Gastroesophageal sphincter (tissue), 4 donors: ENCODE measurements around the genes PPP1R14B, PRDX5 and CCDC88B.

- PRO-cap, result no peak
- RAMPAGE, long total RNA, 4 experiments, result no peak in any of the 4 experiments
These were observed 4.6 kb downstream of the SPINDOC start for GRCh38 chr11:63817776-63818359.

DNA sequence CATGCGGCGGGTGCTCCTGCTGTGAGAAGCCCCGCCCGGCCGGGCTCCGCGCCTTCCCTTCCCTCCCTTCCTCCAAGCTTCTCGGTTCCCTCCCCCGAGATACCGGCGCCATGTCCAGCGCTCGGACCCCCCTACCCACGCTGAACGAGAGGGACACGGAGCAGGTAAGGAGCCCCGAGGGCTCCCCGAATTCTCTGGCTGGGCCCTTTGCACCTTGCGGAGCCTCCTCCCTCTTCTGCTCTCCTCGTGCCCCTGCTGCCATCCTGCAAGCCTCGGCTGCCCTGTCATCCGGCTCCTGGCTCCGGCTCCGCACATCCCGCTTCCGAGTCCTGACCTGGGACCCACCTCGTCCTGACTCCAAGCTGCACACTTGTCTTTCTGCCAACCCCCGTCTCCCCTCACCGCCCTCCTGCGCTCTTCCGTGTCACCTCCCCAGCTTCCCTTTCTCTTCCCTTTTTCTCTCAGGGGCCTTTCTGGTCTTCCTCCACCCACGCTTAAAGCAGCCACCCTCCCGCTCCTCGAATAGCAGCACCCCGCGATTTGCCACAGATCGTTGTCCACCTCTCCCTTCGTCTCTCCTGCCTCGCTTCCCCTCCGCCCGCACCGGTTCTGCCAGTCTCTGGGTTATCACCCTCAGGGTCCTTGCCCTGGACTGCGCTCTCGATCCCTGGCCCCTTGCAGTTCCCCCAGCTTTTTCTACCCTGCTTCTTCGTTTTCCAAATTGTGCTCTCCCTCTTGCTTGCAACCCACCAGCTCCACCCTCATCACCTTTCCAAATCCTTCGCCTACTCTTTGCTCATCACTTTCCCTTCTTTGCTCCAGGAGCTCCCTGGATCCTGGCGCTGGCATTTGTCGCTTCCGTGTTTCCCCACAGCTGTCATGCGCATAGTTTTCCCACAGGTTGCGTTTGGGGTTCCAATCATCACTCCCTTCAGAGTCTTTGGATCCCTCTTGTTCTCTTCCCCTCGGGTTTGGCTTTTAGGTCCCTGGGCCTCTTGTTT, 787 bp downstream of the MARK2 start:
- PRO-cap, result no peak
- RAMPAGE, long total RNA, 4 experiments, result no peak in any of the 4 experiments

- PRO-cap, result no peak
- RAMPAGE, long total RNA, 4 experiments, result no peak in any of the 4 experiments
These were observed 49.6 kb downstream of the FLRT1 start for GRCh38 chr11:64085222-64085855.

GRCh38 chr11:64115161-64115769, 50.6 kb downstream of the MACROD1 start:
- PRO-cap, result no peak
- RAMPAGE, long total RNA, 4 experiments, result no peak in any of the 4 experiments

DNA sequence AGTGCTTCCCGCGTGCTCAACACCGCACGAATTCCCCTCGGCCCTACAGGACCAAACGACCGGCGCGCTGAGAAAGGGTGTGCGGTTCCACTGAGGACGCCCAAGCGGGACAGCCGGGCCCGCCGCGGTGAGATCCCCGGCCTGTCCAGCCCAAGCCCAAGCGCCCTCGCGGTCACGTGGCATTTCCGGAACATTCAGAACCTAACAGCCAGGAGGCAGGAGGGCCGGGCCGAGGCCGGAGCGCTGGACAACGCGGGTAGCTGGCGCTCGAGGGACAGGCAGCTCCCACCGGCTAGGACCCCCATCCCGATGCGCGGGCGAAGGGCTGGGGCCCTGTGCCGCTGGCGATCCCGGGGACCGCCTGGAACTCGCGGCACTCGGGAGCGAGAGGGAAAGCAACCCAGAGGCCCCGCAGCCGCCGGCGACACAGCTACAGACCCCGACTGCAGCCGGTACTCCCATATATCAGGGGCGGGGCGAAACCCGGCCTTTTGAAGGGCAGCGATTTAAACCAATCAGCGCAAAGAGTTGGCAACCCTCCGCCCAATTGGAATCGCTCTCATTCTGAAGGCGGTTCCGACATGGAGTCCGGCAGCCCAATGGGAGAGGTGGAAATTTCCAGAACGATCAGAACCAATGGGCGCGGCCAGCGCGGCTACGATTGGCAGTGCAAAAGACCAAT, 586 bp upstream of the STIP1 start:
- PRO-cap, result bidirectional peak, plus-strand start at position 246 of the sequence, minus-strand start at position 178 of the sequence; unidirectional peak, minus-strand start at position 428 of the sequence
- RAMPAGE, long total RNA, 4 experiments, result start-site peak on the minus strand in 4 of 4 experiments, centred at positions 434 to 456 of the sequence, 11 to 25 reads per replicate

GRCh38 chr11:64244061-64244984, 2.4 kb downstream of the PPP1R14B start:
- PRO-cap, result no peak
- RAMPAGE, long total RNA, 4 experiments, result no peak in any of the 4 experiments

DNA sequence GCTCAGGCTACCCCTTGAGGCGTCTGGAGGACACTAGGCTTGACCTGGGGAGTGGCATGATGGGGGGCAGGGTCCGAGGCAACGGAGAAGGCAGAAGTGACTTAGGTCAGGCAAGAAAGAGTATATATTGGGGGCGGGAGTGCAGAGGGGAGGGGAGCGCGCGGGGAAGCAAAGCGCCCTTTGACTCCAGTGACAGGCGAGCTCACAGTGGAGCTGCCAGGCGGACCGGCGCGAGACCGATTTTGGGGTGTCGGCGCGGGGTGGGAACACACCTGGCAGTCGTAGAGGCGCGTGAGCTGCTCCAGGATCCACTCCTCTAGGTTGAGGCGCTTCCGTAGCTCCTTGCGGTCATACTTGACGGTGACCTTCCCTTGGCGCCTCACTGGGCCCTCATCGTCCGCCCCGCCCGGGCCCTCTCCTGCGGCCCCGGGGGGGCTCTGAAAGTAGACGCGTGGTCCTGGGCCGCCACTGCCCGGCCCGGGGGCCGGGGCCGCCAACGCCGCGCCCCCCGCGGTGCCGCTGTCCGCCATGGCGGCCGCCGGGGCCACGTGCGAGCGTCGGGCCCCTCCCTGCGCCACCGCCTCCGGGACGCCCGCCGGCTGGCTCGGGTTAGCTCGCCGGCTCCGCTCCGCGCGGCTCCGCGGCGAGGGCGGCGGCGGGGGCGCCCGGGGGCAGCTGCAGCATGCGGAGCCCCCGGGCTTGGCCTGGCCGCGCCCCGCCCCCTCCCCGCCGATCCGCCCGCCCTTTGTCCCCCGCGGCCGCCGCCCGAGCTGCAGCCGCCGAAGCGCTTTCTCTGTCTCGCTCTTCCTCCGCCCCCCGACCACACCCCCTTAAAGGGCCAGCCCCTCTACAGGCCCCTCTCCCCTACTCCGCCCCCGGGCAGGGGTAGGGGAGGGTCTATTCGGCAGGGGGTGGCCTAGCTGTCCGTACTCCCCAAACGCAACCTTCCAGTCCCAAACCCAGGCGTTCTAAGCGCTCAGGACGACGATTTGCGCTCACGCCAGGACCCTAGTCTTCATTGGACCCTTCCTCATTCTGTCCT, at the start of gene PPP1R14B:
TSS of gene PPP1R14B (minus strand) at position 800 of the 1,042 bp plus-strand sequence.
- PRO-cap, result unidirectional peak, minus-strand start at position 706 of the sequence
- RAMPAGE, long total RNA, 4 experiments, result no peak in any of the 4 experiments

DNA sequence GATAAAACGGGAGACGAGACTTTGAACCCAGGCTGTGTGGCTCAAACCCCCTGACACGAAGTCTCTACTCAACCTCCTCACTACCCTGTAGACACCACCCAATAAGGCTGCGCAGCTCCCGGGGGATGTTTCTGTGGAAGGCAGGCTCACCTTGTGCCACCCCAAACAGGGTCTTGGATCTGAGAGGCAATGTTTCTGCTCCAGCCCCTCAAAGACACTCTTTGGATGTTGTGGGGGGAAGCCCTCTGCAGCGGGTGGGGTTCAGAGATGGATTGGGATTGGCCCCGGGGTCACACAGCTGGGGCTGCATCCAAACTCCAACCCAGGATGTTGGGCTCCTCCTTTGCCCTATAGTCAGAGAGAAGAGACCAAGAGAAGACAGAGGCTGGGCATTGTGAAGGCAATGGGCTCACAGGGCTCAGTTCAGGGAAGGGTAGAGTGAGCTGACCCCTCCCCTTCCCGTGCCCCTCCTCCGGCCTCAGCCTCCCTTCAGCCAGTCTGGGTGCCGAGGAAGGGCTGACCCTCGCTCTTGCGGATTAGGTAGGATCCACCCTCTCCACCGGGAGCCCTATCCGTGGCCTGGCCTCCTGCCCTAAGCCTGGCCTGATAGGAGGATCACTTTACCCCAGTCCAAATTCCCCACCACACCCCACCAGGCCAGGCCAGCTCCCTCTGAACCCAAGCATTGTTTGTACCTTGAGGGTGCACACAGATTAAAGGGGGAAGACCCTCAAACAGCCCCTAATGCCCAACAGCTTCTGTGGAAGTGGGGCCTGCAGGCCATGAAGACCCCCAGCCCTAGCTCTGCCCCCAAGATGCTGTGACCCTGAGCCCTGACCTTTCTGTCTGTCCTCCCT, 1.7 kb upstream of the PPP1R14B start:
- PRO-cap, result no peak
- RAMPAGE, long total RNA, 4 experiments, result no peak in any of the 4 experiments

DNA sequence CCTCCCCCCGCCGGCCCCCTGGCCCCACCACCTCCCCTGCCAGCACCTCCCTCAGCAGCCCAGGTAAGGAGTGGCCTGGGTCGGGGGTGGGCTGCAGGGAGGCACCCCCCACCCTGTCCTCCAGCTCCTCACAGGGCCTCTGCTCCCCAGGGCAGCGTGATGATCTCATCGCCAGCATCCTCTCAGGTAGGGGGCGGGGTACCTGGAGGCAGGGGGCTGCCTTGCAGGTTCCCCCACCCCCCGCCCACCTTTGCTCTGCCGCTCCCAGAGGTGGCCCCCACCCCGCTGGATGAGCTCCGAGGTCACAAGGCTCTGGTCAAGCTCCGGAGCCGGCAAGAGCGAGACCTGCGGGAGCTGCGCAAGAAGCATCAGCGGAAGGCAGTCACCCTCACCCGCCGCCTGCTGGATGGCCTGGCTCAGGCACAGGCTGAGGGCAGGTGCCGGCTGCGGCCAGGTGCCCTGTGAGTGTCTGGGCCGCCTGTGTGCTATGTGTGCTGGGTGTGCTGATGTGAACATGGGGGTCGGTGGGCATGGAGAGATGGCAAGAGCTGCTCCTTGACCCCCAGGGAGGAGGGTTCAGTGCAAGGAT, 13.8 kb downstream of the PLCB3 start:
- PRO-cap, result no peak
- RAMPAGE, long total RNA, 4 experiments, result no peak in any of the 4 experiments

DNA sequence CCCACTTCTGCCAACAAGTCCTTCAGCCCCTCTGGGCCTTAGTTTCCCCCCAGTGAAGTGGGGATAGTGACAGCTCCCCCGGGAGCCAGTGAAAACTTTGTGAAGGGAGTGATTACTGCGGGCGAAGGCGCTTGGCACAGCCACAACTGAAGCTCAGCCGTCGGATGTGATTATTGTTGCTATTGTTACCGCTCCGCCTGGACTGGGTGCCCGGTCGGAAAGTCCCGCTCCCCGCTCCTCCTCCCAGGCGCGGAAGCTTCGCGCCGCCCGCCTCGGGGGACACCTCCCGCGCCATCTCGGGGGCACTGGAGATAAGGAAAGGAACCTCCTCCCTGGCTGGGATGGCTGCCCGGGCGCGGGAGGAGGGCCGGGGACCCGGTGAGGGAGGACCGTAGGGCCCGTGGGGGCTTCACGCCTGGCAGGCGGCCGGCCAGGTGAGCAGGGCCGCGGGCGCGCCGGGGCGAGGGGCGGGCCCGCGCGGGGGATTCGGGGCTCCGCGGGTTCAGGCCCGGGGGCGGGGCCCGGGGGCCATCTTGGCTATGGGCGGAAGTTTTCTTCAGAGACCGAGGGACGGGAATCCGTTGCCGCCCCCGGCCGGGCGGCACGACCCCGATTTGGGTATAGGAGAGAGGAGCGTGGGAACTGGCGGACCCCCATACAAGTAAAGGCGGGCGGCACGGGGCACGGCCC, 556 bp upstream of the GPR137 start:
- PRO-cap, result bidirectional peak, plus-strand start at position 280 of the sequence, minus-strand start at position 166 of the sequence; bidirectional peak, plus-strand start at position 559 of the sequence, minus-strand start at position 469 of the sequence
- RAMPAGE, long total RNA, 4 experiments, result no peak in any of the 4 experiments

GRCh38 chr11:64305349-64305476, 111 bp upstream of the ESRRA start:
- PRO-cap, result no peak
- RAMPAGE, long total RNA, 4 experiments, result no peak in any of the 4 experiments

DNA sequence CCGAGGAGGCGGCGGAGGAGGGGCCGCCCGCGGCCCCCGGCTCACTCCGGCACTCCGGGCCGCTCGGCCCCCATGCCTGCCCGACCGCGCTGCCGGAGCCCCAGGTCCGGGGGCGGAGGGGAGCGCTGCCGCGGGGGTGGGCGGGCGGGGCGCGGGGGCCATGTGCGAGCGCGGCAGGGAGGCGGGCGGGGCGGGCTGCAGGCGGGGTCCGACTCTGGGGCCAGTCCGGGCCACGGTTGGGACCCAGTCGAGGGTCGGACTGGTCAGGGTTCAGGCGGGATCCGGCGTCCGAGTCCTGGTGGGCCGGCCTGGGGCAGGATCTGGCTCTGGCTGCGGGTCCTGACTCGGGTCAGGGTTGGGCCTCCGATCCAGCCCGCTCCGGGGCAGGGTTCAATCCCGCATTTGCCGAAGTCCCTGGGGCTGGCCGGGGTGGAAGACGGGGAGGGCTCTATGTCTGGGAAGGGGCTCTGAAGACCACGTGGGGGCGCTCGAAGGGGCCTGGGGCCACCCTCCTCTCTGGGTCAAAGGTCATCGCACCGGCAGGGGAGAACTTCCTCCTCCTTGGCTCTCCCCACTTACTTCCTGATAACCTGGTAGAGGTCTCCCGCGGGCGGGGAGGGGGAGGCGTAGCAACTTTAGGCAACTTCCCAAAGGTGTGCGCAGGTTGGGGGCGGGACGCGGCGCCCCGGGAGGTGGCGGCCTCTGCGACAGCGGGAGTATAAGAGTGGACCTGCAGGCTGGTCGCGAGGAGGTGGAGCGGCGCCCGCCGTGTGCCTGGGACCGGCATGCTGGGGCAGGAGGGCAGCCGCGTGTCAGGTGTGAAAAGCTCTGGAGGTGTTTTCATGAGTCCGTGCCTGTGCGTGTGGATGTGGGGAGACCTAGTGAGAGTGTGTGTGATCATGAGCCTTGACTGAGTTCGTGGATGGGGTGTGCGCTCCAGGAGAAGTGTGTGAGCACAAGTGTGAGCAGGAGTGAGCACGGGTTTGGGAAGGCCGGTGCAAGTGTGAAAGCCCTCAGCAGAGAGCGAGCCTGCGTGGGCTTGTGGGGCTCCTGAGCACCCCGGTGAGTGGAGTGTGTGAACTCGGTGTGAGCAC, 656 bp downstream of the ESRRA start:
- PRO-cap, result unidirectional peak, plus-strand start at position 52 of the sequence; bidirectional peak, plus-strand start at position 233 of the sequence, minus-strand start at position 112 of the sequence
- RAMPAGE, long total RNA, 4 experiments, result no peak in any of the 4 experiments

GRCh38 chr11:64317374-64318356, at the start of gene PRDX5:
Gene PRDX5, plus strand, starts transcription at chr11:64318121.
- PRO-cap, result bidirectional peak, plus-strand start at chr11:64317666, minus-strand start at chr11:64317558; bidirectional peak, plus-strand start at chr11:64318150, minus-strand start at chr11:64318074
- RAMPAGE, long total RNA, 4 experiments, result start-site peak on the plus strand in 4 of 4 experiments, at chr11:64318102-64318291 at its widest, 370 to 1,260 reads per replicate; start-site peak on the minus strand in 4 of 4 experiments, at chr11:64317510-64317582 at its widest, 720 to 8,533 reads per replicate

- PRO-cap, result no peak
- RAMPAGE, long total RNA, 4 experiments, result no peak in any of the 4 experiments
These were observed 10.7 kb upstream of the CCDC88B start for GRCh38 chr11:64329282-64329637.

- PRO-cap, result unidirectional peak, plus-strand start at chr11:64340204; unidirectional peak, plus-strand start at chr11:64340221
- RAMPAGE, long total RNA, 4 experiments, result start-site peak on the plus strand in 4 of 4 experiments, at chr11:64340210-64340249 at its widest, 18 to 78 reads per replicate
These were observed at the start of gene CCDC88B for GRCh38 chr11:64339786-64340378. Gene CCDC88B, plus strand, starts transcription at chr11:64340204.

- PRO-cap, result no peak
- RAMPAGE, long total RNA, 4 experiments, result no peak in any of the 4 experiments
These were observed 8.5 kb downstream of the CCDC88B start for GRCh38 chr11:64348323-64349125.

DNA sequence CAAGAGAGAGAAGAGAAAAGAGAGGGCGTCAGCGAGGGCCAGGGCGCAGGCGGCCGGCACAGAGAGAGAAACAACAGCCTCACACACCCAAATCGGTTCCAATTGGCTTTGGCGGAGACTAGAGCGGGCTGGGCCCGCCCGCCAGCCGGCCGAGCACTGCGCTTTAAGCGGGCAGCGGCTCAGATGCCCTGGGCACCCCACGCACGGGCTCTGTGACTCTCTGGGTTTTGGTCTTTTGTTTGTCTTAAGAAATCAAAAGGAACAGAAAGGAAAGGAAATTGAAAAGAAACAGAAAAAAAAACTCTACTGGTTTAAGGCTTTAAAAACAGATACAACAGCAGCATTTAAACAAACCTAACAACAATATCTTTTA, 17.1 kb downstream of the SLC22A12 start:
- PRO-cap, result no peak
- RAMPAGE, long total RNA, 4 experiments, result no peak in any of the 4 experiments

GRCh38 chr11:64637727-64638243, 46.8 kb downstream of the SLC22A12 start:
- PRO-cap, result no peak
- RAMPAGE, long total RNA, 4 experiments, result no peak in any of the 4 experiments

GRCh38 chr11:64742001-64742710, 1.8 kb downstream of the RASGRP2 start:
- PRO-cap, result no peak
- RAMPAGE, long total RNA, 4 experiments, result no peak in any of the 4 experiments

DNA sequence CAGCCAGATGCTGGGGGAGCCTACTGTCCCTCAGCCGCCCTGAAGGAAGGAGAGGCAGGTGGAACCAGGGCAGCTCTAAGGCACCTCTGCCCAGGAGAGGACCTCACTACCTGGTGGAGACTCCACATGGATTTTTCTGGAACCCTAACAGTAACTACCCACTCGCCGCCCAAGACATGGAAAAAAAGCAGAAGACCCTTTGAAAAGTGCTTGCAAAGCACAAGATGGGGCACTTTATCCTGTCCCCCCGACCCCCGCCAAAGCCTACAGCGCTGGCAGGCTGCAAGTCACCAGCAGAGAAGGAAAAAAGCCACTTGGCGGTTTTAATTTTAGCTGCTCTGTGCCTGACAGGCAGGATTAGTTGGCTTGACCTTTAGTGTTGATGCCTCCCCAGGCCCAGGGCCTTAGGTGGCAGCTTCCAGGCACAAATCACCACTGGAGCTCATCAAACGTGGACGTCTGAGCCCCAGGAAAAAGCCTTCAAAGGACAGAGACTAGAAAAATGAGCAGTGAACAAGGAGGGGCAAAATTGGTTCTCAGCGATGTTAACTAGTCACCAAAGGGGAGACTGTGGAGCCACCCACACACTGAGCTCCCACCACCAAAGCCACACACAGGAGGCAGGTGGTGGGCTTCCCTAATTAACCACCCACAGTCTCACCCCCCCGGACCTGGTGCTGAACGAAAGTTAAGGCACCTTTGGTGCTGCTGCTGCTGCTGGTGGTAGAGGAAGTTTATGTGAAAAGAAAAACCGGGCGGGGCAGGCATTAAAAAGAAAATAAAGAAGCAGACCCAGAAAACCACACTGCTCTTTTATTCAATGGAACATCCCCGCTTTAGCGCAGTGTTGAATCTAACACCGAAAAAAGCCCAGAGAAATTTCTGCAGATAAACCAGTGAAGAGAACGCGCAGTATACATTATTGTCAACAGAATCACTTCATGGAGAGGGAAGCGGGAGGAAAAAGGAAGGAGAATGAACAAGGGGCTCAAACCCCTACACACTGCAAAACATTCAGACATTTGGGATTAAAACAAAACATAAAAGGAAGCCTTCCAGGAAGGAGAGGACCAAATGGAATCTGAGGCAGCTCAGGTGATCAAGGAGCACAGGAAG, 4.4 kb upstream of the PYGM start:
- PRO-cap, result no peak
- RAMPAGE, long total RNA, 4 experiments, result no peak in any of the 4 experiments